Jurkat, Clone E6-1 (cell line): ENCODE results near the genes ARL17B, RPRML and NFE2L1.

DNA sequence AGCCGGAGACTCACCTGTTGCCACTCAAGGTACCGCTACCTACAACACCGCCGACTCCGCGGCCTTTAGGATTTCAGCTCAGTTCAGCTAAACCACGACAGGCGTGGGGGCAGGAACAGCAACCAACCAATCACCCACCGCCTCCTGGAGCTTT lies at the start of gene ARL17B:
TSS of gene ARL17B (minus strand) at position 105 of the 154 bp plus-strand sequence.
- RRBS, result no CpG with 5 or more reads among the region's 9 CpGs

DNA sequence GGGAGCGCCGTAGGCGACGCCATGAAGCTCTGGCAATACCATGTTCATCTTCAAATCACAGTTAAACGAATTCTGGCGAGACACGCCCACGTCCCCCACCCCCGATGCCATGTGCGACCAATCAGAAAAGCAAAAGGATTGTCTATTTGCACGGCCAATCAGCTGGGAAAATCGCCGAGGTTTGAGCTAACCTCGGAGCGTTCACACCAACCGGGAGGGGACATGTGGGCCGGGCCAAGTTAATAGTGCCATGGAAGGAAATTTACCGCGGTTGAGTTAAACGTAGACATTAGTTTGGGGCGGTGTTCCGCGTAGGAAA lies 285 bp upstream of the ARL17A start:
- RRBS, result no CpG with 5 or more reads among the region's 23 CpGs

- RRBS, result no CpG with 5 or more reads among the region's 6 CpGs
These were observed 69.0 kb downstream of the WNT3 start for GRCh38 chr17:46749469-46749957.

GRCh38 chr17:46756435-46757287 lies 61.8 kb downstream of the WNT3 start:
- RRBS, result no CpG with 5 or more reads among the region's 3 CpGs

DNA sequence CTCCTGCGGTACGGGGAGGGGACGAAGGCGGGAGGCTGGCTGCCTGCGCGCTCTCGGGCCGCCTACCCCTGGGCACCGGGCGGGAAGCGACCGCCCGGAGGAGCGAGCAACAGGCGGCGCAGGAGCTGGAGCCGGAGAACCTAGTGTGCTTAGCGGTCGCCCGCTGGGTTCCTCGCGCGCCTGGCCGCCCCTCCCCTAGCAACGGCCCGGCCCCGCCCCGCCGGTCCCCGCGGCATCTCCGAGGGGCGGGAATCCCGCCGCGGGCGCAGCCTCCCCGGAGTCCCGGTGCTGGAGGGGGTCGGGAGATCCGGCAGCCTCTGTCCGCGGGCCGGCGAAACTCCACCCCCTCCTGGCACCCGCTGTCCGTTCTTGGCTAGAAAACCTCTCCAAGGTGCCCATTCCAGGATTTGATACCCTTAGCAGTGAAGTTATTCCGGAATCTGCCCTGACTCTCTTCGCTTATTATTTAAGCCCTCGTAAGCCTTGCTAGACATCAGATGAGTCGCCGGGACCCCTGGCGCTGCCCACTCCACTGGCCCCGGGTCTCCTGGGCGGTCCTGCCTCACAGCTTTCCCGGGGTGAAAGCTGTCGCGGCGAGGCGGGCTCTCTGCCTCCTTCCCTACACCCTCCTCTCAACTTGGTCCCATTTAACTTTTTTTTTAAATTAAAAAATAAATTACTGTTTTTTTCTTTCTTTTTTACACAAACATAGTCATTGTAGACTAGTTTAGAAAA lies at the start of gene RPRML:
TSS of gene RPRML (minus strand) at position 147 of the 735 bp plus-strand sequence.
- RRBS, result 6% methylated on average over 36 of the region's 60 CpGs

GRCh38 chr17:46984926-46985456 lies 5.9 kb upstream of the RPRML start:
- RRBS, result no CpG with 5 or more reads among the region's 9 CpGs

DNA sequence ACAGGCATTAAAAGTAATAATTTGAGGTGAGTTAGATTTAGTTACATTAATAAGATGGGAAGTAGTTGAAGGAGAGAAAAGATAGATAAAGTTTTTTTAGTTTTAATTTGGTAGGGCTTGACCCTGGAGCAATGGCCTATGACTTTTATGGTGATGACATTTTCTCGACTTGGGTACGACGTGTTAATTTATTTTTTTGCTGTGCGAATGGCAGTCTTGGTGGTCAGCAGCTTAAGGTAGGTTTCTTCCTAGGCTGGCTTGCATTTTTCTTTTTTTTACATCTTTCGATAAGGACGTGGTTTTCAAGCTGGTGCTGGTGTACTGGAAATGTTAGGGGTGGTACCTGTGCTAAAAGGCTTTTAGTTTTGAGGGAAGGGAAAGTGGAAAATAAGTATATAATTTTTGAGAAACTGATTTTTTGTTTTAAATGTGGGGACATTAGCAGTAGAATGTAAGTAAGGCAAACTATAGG lies 87.7 kb upstream of the RPRML start:
- RRBS, result no CpG with 5 or more reads among the region's 6 CpGs

DNA sequence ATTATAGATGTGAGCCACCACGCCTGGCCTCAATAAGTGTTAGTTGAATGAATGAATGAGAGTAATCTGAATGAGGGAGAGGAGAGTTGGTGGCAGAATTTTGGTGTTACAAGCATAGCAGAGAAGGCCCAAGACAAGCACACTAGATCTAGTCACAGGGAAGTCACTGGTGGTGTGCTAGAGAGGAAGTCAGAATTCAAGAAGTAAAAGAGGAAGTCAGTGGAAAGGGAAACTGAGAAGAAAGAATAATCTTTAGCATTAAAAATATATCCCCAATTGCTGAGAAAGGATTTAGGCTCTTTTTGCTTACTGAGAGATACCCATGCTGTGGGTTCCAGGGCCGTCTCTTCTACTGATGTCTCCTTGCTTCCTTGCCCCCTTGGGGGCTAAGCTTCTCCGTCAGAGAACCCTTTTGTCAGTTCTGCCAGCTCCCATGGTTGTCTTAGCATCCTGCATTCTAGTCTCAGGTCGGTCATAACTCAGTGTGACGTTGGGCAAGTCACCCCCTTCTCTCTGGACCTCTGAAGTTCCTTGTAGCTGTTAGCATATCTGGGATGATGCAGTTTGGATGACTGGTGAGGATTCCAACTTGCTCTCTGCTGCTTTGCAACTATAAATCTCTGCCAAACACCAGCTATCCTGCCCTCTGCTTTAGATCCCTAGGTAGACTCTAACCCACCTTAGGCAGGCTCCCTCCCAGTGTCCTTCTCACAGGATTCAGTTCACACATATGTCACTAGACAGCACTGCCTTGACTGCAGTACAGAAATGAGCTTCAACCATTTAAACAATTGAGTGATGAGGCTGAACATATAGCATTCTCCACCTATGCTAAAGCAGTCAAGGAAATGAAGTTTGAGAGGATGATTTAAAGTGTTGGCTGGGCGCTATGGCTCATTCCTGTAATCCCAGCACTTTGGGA lies 8.9 kb upstream of the MYL4 start:
- RRBS, result no CpG with 5 or more reads among the region's 6 CpGs

DNA sequence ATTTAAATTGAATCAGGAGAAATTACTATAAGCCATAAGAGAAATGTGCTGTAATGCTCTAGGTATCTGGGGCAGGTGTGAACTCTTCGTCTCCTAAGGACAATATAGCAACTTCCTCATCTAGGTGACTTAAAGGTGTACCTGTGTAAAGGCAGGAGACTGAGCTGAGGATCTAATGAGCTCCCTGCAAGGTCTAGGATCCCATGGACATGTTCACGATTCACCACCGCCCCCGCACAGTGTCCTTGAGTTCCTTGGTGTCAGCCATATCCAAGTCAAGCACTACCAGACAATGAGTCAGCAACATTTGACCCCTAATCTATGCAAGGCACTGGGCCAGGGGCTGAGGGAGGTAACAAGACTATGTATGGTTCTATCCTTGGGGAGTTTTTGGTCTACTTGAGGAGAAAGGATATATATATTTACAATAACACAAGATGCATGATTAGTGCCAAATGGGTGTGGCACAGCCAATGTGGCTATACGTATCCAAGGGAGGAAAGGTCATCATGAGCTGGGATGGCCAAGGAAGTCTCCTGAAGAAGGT lies 34.9 kb downstream of the ITGB3 start:
- RRBS, result no CpG with 5 or more reads among the region's 5 CpGs

DNA sequence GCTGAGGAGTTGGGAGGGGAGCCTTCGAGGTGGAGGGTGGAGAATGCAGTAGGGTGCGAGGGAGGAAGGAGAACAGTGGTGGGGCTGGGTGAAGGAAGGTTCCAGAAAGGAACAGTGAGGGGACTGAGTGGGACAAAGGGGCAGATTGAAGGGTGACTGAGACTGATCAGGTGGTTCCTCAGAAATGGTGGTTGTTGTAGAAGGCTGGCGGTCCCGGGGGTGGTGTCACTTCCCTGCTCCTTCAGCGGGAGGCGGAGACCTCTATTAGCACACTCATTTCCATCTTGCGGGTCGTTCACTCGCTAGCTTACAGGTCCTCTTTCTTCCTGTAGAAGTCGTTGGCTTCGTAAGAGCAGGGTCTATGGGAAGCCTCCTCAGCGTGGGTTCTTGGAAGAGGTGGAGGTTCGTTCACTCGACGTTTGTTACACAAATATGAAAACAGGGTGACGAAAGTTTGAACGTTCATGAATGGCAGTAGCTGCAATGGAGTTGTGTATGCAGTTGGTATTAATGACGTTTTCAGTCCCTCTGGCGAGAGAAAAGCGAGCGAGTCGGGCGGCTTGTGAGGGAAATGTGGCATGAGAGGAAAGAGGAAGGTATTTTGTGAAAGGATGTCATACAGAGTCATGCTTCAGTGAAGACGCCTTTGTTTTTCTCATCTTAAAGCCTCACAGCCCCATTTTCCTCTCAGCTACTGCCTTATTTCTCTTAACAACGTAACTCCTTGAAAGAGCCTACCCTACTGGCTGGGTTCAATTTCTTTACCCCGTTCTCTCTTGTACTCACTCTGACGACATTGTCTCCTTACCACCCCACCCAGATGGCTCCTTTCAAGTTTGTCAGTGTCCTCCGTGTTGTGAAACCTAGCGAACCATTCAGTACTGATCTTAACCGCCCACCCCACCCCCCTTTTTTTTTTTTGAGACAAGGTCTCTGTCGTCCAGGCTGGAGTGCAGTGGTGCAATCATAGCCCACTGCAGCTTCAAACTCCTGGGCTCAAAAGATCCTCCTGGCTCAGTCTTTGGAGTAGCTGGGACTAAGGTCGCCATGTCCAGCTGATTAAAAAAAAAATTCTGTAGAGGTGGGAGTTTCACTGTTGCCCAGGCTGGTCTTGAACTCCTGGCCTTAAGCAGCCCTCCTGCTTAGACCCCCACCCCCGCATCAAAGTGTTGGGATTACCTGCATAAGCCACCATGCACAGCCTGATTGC lies 772 bp downstream of the EFCAB13 start:
- RRBS, result no CpG with 5 or more reads among the region's 33 CpGs

- RRBS, result no CpG with 5 or more reads among the region's 19 CpGs
These were observed 4.0 kb downstream of the PNPO start for GRCh38 chr17:47945029-47946066.

DNA sequence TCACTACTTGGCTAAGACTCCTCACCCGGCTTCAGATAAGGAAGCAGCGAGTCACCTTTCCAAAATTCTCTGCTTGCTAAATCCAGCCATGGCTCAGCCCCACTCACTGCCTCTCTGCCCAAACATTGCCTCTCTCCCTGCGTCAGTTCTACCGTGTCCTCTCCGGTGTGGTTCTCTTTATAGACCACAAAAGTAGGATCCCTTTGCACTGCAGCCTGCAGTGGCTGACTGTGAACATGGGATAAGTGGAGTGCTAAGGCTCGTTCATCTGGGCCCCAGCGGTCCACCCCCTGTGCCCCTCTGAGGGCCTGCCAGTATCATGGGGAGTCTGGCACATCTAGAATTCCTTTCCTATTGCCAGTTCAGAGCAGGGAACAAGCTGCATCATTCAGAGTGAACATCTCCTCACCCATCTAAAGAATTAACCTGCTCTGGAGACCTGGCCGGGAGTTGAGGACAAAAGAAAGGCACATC lies 13.1 kb downstream of the CDK5RAP3 start:
- RRBS, result no CpG with 5 or more reads among the region's 8 CpGs

GRCh38 chr17:48011140-48011769 lies 26.3 kb downstream of the COPZ2 start:
- RRBS, result no CpG with 5 or more reads among the region's 15 CpGs

DNA sequence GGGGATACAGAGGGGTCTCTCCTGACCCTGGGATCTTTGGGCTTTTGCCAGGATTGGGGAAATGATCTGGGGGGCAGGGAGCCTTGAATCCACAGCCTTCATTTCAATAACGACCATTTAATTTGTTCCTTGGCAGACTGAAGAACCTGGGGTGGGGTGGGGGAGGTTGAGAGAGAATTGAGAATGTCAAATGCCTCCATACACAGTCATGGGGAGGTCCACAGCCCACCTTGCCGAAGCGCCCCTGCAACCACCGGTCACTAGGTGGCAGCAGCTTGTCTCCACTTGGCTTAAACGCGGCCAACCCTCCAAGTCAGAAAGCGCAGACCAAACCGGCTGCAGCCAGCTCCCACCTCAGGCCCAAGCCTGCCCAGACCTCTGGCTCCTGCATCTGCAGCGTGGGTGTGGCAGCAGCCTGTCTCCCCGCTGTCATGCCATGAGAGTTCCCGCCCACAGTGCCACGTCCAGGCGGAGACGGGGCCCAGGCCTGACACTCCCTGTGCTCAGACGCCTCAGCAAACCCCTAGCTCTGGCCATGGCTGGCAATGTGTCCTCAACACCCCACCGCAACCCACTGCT lies 11.2 kb downstream of the COPZ2 start:
- RRBS, result 26% methylated on average over 3 of the region's 16 CpGs

DNA sequence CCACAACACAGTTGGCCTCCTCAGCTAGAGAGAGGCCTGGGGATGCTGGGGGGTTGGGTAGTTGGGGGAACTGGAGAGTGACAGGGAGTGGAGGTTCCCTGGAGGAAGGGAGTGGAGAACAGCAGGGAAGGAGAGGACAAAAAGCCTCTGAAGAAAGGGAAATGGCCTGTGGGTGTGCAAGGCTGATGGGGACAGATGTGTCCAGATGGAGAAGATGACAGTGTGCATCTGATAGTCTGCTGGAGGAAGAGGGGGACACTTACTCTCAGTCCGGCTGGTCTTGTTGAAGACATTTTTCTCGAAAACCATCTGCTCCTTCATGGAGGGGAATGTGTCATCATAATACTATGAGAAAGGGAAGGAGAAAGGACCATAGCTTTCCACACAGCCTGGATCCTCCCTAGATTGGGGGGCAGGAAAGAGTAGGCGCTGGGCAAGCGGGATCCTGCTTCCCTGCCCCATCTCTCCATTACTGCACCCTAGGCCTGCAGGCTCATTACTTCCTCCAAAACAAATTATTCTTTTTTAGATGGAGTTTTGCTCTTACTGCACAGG lies 3.9 kb downstream of the COPZ2 start:
- RRBS, result no CpG with 5 or more reads among the region's 4 CpGs

- RRBS, result 2% methylated on average over 5 of the region's 25 CpGs
These were observed at the start of gene NFE2L1 for GRCh38 chr17:48048191-48048448. Gene NFE2L1 (plus strand): TSS chr17:48048359.

DNA sequence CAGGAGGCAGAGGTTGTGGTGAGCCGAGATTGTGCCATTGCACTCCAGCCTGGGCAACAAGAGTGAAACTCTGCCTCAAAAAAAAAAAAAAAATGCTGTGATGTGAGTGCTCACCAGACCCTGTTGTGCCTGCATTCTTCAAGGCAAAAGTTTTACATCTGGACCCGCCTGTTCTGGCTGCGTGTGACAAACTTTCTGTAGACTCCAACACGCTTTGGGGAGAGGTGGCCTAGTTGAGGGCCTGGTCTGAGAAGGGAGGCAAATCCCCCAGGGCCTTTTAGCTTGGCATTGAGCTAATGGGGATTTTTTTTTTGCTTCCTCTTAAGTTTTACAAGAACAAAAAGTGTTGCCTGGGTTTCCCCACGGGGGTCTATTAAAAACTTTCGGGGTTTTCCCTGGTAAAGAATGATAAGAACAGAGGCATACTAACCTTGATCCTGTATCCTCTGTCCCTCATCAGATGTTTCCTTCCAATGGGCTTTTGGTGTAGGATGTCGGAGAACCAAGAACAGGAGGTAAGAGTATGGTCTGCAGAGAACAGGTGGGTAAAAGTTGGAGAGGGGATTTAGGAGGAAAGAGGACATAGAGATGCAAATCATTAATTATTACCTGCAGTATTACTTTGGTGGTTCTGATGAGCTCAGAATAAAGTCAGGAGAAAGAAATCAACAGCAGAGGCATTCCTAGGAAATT lies 4.2 kb downstream of the SNX11 start:
- RRBS, result no CpG with 5 or more reads among the region's 7 CpGs

DNA sequence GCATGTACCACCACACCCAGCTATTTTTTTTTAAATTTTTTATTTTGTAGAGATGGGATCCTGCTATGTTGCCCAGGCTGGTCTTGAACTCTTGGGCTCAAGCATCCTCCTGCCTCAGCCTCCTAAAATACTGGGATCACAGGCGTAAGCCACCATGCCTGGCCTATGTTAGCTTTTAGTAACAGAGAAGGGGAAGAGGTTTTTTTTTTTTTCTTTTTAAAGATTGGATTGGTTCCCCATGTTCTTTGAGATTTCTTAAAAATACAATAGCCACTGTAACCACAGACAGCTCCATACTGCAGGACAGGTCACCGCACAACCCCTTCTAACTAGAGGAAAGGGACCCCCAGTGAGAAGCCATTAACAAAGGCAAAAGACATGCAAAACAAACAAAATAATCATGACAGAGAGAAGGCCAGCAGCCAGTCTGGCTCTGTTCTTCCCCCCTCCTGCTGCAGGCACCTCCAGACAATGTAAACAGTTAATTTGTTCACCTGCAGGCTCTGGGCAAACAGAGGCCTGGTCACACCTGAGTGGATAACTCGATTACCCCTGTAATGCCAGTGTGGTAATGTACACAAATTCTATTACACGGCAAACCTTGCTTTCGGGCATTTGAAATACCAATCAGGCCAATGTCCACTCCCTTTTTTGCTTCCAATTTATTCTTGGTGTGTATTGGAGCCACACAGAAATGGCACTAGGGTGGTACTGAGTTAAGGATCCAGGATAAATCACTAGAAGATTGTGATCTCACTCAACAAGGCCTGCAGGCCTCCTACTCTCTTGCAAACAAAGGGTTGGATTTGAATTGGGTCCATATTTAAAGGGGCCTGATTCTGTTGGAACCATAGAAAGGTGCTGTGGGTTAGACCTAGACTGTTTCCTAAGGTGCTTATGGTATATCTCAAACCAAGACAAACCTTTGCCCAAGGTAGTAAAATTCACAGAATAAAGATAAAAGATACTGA lies 53.0 kb downstream of the SNX11 start:
- RRBS, result no CpG with 5 or more reads among the region's 5 CpGs

GRCh38 chr17:48337945-48338607 lies 91.9 kb downstream of the SKAP1 start:
- RRBS, result no CpG with 5 or more reads among the region's 7 CpGs

GRCh38 chr17:48526866-48527289 lies 3.9 kb downstream of the HOXB1 start:
- RRBS, result 85% methylated on average over 13 of the region's 38 CpGs